ENCODE measurements around a stretch of chr17.

DNA sequence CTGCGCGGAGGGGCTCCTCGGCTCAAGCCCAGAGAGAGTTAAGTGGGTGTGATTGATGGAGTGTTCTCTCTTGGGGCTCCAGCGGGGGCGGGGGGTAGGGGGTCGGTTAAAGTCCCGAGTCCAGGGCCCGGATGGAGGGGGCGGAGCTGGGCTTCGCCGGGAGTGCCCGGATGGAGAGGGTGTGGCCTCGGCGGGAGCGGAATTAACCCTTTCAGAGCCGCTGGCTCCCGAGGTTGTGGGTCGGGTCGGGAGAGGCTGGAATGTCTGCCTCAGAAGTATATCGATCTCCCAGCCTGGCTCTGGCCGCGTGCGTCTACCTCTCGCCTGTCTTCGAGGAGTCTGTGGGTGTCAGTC, 8.1 kb downstream of the KDM6B start:
- PRO-cap, result bidirectional peak, plus-strand start at position 213 of the sequence, minus-strand start at position 45 of the sequence

GRCh38 chr17:7843590-7843897, 9.5 kb downstream of the KDM6B start:
- PRO-cap, result bidirectional peak, plus-strand start at chr17:7843733, minus-strand start at chr17:7843642

- PRO-cap, result no peak
Measured at GRCh38 chr17:7850687-7851033, 4.2 kb upstream of the TMEM88 start.

GRCh38 chr17:7858156-7858358, 254 bp downstream of the CYB5D1 start:
- PRO-cap, result no peak

GRCh38 chr17:7881541-7882394, 6.8 kb upstream of the CHD3 start:
- PRO-cap, result unidirectional peak, plus-strand start at chr17:7881922

DNA sequence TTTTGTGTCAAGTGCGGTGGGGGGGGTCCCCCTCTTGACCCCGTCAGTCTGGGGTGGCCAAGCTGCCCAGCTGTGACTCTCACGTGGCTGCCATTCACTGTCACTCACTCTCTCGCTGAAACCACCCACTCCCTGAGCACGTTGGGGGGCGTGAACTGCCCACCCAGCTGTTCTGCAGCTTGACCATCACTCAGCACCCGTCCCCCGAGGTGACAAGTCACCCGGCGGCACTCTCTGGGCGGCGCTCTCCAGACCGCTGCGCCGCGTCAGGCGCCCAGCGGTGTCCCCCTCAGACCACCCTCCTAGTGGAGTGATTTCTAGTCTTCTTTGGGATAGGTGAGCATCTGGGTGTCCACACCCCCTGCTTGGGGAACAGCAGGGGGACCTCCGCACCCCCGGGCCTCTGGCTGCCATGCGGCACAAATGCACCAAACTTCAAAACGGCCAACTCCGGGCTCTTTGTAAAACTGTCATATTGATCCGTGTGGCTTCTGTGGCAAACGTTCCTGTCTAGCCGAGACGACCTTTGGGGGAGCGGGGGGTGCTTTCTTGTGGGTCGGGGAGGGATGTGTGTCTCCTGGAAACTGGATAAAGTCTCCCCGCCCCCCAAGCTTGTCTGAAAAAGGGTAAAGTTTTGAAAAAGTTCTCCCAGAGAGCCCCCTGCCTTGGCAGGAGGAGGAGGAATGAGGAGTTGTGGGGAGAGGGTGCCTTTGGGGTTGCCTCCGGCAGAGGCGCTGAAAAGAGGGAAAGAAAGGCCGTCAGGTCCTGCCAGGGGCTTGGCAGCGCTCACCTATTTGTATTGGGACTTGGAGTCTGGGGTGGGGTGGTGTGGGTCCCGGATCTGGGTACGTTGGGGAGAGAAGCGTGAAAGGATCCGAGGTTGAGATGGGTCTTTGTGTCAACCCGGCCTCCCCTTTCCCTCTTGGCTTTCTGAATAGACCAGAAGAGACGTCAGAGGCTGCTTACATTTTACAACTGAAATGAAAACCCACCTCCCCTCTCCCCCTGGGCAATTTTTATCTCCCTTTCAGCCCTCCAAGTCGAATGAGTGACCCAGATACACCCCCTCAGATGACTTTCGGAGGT, 2.2 kb upstream of the CHD3 start:
- PRO-cap, result bidirectional peak, plus-strand start at position 188 of the sequence, minus-strand start outside the sequence; bidirectional peak, plus-strand start at position 214 of the sequence, minus-strand start at position 226 of the sequence

- PRO-cap, result no peak
Measured at GRCh38 chr17:7890489-7891226, 2.1 kb downstream of the CHD3 start.

- PRO-cap, result no peak
Measured at GRCh38 chr17:7955476-7955811, 23.4 kb downstream of the CNTROB start.

DNA sequence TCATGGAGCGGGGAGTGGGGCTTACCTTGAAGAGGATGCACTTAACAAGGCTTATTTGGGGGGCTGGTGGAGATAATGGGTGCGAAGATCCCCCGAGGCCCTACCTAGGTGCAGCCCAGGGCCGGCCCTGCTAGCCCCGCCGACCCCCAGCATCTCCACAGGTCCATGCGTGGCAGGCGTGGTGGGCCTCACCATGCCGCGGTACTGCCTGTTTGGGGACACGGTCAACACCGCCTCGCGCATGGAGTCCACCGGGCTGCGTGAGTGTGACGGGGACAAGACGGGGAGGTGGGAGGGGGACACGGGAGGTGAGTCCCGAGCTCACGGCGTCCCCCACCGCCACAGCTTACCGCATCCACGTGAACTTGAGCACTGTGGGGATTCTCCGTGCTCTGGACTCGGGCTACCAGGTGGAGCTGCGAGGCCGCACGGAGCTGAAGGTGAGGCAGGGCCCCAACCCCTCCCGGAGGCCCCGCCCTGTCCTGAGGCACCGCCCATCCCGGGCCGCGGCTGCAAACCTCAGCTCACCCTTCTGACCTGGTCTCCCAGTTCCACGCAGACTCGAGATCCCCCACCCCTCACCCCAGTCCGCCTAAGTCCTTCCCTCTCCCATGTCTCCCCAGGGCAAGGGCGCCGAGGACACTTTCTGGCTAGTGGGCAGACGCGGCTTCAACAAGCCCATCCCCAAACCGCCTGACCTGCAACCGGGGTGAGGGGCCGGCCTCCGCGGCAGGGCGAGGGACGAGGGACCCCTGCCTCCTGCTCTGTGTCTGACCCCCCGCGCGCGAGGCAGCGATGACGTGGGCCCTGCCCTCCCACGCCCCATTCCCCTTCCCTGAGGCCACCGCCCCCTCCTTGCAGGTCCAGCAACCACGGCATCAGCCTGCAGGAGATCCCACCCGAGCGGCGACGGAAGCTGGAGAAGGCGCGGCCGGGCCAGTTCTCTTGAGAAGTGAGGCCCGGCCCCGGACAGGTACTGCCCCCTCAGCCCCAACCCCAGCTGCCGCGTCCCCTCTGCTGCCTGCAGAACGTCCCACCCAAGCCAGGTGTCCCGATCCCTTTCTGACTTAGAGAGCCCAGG, 13.5 kb downstream of the GUCY2D start:
- PRO-cap, result no peak

DNA sequence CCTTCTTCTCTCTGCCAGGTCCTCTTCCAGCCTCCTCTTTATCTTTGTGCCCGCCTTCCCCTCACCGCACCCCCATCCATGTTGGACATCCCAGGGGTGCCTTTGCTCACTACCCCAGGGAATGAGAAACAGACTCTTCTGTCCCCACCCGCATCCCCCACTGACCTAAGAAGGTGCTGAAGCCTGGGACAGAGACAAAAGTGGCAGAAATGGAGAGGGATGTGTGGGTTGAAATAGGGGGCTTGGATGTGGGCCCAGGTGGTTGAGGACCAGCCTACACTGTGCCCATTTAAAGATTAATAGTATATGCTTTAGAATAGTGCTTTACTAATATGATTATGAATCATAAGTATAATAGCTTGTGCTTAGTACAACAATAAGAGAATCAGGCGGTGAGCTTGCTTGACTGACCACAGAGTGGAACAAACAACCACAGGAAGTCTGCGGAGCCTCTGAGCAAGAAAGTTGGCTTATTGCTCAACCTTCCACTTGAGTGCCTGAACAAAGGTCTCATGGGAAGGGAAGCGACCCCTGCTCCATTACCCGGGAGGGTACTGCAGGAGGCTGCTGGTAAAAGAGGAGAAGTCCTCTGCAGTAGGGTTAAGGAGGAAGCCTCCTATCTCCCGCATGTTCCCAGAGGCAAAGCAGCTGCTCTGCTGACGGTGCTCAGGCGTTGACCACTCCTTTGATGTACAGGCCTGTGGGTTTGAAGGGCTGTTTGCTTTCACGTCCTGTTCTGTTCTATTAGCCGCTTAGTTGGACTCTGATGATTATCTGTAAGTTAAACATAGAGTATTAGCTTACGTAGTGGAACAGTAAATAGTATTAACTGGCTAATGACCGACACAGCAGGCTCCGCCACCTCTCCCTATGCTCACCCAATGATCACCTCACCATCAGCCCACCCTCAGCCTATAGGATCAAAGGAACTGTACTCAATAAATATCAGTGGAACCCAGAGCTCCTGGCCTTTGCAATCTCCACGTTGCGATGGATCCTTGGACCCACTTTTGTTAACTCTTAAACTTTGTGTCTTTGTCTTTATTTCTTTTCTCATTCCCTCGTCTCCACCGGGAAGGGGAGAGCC, 17.4 kb downstream of the ALOX15B start:
- PRO-cap, result no peak

DNA sequence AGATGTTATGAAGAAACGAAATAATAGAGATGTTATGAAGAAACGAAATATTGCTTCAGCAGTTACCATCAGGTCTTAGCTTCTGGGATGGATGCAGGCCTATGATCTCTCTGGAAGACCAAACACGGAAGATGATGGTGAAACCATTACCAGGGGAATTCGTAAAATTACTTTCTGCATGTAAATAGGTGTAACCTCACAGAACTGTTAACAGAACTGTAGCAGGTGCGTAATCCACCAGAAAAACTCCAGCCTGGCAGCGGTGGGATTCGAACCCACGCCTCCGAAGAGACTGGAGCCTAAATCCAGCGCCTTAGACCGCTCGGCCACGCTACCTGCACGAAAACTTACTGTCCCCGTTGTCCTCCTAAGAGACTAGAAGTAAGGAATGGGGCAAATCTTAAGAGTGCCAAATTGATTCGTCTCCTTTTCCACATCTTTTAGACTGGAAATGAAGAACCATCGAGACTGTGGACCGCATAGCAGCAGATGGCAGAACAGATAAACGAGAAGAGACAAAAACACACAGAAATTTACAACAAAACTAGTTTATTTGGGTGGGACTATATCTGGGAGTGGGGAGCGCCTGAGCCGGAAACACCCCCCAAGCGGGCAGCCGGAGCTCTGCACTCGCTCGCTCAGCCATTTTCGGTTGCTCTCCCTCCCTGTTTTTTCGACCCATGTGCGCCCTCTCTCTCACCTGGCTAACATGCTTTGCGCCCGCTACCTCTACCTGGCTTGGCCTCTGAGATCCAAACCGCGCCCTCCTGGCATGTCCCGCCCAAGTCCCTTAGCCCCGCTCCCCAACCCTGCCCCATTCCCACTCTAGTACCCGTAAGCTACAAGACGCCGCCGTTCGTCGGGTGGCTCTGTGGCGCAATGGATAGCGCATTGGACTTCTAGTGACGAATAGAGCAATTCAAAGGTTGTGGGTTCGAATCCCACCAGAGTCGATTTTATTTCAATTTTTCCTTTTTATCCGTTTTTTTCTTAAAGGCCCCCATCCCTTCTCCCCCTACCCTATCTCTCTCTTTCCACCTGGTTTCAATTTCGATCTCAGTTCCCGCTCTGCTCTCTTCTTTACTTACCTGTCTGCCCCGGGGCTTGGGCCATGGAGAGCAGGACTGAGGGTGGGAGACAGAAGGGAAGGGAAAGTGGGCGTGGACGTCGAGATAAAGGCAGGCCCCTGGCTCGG, 2.1 kb upstream of the ALOXE3 start:
- PRO-cap, result unidirectional peak, minus-strand start at position 342 of the sequence; bidirectional peak, plus-strand start at position 1,015 of the sequence, minus-strand start at position 892 of the sequence

DNA sequence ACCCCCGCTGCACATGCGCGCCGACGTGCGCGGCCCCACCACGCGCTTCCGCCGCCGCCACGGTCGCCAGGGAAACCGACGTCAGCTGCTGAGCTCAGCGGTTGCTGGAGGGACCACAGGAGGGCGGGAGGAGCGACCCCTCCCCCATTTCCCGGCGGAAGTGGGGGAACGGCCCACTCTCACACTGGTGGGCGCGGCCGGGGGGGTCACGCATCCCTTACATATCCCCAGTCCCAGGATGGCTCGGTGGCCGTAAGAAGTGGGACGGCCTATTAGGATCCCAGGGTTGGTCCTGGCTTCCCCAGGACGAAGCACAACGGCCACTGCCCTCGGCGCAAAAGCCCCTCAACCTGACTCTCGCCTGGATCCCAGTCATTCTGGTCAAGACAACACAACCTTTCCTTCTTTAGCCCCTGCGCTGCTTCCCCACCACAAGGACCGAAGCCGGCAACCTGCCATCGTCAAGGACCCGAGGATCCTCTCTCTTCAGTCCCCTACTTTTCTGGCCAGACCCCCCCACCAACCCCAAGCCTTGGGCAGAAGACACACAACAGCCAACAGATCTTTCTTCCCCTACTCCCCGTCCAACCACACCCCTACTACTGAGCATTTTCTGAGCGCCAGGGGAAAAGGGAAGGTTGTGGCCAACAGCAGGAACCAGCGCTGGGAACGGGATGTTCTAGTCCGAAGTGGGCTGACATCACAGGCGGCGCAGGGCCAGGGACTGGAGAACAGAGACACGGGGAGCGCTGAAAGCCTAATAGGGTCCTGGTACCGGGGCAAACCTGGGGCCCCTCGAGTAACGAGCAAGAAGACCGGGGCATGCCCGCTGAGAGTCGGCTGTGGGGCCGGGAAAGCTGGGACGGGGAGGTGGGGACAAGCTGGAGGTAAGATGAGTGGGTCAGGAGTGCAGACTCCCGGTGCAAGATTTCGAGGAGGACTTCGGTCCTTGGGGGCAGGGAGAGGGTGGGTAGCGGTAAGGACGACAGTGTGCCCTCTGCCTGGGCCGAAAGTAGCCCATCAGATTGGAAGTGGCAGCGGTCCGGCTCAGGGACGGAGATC, 627 bp downstream of the PER1 start:
- PRO-cap, result bidirectional peak, plus-strand start at position 226 of the sequence, minus-strand start outside the sequence

DNA sequence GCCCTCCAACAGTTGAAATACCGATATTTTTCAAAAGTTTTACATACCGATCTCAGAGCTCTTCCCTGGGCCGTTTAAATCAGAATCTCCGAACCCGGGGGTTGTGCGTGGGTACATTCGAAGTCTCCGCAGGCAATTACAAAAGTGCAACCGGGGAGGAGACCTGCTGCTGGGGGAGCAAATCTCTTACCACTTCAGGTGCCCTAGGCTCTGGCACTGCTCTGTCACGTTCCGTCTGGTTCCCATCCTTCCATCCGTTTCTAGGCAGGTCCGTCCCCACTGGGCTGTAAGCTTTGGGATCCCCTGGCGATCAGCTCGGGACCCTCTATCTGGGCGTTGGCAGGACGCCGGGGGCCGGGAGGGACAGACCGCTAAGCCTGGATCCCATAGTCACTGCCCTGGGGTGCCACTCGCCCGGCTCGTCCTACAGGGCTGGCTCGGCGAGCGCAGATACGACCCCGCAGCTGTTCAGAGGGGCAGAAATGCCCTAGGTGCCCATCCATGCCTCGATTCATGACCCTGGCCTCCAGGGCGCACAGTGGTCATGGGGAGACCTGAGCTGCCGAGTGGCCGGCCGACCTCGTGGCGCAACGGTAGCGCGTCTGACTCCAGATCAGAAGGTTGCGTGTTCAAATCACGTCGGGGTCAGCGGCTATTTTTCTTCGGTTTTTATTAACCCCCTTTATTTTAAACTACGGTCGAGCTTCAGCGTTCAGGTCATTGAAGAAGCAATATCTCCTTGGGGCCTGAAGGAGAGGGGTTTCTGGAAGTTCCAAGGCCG, 4.0 kb downstream of the BORCS6 start:
- PRO-cap, result bidirectional peak, plus-strand start at position 570 of the sequence, minus-strand start at position 455 of the sequence

DNA sequence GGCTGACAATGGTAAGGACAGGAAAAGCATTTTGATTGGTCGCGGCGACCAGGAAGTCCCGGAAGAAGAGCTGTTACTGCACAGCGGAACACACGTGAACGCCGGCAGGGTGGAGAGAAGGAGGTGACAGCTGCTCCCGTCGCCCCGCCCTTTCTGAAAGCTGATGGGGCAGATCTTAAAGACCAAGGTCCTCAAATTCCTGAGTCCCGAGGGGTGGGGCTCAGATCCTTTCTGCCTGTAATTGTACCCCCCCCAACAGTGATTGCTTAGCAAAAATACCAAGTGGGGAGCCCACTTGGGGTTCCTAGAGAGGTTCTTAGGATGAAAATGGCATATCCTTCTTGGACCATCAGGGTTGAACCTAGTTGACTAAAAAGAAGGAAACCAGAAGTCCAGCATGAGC, 263 bp upstream of the BORCS6 start:
- PRO-cap, result bidirectional peak, plus-strand start at position 163 of the sequence, minus-strand start outside the sequence

GRCh38 chr17:8191819-8192986, 2.2 kb upstream of the BORCS6 start:
- PRO-cap, result bidirectional peak, plus-strand start at chr17:8192436, minus-strand start at chr17:8192259

GRCh38 chr17:8365428-8365694, 11.1 kb downstream of the KRBA2 start:
- PRO-cap, result no peak

GRCh38 chr17:8417732-8418155, 17.9 kb upstream of the NDEL1 start:
- PRO-cap, result no peak

DNA sequence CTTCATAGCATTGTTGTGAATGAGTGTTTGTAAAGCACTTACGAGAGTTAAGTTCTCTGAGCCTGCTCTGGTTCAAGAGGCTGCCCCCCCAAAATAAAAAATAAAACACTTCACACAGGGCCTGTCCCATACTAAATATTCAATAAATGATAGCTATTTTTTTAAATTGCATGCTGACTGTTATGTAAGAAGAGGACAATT, 15.6 kb upstream of the NDEL1 start:
- PRO-cap, result no peak

GRCh38 chr17:8482330-8482945, 46.8 kb downstream of the NDEL1 start:
- PRO-cap, result no peak

GRCh38 chr17:8629047-8630293, 1.1 kb downstream of the MYH10 start:
- PRO-cap, result unidirectional peak, plus-strand start at chr17:8629366; unidirectional peak, minus-strand start at chr17:8629940